Measurements from ENCODE around the genes LGALS9C, TBC1D28, EPN2 and SLC47A2.

GRCh38 chr17:18476593-18477189 is at the start of gene LGALS9C:
LGALS9C (plus strand) TSS chr17:18476789.
- RRBS = no CpG with 5 or more reads among the region's 7 CpGs

DNA sequence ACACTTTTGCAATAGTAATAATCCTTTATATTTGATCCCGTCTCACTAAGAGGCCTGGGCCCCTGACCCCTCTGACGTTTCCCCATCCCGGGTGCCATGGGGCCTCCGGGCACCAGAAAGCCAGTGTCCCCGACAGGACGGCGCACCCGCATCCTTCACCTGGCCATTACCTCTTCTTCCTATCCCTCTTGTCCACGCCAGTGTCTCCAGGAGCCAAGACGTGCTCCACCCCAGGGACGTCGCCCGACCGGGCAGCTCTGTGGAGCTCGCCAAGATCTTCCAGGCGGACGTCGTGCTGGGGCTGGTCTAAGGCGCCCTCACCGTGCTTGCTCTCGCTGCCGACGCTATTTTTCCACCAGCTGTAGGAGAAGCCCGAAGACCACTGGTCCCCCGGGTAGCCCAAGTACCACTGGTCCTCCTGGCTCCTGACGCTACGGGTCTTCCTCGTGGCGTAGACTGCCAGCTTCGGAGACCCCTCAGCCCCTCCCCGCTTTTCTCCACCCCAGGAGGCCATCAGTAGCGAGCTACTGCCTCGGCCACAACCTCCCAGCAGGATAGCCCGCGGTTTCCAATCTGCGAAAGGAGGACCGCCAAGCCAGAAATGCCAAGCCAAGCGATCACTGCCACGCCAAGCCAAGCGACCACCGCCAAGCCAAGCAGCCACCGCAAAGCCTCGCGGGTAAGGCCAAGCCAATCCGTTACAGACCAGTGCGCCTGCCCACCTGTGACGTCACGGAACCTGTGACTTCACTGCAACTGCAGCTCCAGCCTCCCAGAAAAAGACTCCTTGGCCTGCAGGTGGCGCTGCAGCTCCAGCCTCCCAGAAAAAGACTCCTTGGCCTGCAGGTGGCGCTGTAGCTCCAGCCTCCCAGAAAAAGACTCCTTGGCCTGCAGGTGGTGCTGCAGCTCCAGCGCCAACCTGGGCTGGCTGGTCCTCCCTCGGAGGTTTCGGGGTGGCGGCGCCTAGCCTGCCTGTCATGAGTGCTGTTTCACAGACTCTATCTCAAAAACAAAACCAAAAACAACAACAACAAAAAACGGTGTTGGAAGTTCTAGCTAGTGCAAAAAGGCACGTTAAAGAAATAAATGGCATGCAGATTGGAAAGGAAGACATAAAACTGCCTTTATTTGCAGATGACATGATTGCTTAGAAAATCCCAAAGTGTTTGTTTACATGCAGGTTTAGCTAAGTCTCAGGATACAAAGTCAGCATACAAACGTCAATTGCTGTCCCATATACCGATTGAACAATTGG is 18.8 kb downstream of the TBC1D28 start:
- RRBS = no CpG with 5 or more reads among the region's 59 CpGs

GRCh38 chr17:18644329-18644707 is at the start of gene TBC1D28:
TBC1D28 (minus strand) TSS chr17:18644391.
- RRBS = no CpG with 5 or more reads among the region's 9 CpGs

- RRBS = no CpG with 5 or more reads among the region's 6 CpGs
These were observed 25.1 kb upstream of the FBXW10 start for GRCh38 chr17:18718659-18719264.

DNA sequence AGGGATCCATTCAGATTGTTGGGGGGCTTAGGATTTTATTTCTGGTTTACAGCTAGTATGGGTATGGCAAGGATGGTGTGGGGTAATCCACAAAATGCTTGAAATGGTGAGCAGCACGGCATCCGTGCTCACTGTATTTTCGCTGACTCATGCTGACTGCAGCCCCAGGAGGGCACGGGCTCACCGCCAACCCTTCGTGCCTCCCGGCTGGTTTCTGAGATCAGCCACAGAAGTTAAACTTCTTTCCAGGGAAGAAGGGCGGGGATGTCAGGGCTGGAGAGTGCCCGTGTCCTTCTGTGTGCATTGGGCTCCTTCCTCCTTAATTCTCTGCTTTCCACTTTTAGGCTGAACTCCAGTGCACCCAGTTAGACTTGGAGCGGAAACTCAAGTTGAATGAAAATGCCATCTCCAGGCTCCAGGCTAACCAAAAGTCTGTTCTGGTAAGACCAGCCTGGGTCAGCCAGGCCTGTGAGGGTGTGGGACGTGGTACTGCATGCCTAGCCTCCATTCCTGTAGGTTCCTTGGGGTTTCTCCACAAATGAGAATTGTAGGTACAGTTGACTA is 21.9 kb upstream of the FBXW10 start:
- RRBS = no CpG with 5 or more reads among the region's 11 CpGs

DNA sequence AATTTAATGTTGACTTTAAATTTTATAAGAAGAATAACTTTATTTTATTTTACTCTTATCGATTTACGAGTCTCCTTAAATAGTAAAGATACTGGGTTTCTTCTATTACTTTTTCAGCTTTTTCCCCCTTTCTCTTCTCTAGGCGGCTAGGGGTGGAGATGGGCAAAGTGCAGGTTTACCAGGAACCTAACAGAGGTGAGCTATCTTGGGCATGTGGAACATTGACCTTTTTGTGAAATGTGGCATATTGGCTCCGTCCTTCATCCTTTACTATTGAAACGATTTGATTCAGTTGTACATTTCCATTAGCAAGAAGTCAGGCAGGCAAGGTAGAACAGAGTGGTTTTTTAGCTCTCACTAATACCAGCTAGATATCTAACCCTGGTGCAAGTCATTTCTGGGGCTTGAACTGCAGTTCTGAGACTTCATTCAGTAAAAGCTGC is 9.2 kb downstream of the PRPSAP2 start:
- RRBS = no CpG with 5 or more reads among the region's 5 CpGs

DNA sequence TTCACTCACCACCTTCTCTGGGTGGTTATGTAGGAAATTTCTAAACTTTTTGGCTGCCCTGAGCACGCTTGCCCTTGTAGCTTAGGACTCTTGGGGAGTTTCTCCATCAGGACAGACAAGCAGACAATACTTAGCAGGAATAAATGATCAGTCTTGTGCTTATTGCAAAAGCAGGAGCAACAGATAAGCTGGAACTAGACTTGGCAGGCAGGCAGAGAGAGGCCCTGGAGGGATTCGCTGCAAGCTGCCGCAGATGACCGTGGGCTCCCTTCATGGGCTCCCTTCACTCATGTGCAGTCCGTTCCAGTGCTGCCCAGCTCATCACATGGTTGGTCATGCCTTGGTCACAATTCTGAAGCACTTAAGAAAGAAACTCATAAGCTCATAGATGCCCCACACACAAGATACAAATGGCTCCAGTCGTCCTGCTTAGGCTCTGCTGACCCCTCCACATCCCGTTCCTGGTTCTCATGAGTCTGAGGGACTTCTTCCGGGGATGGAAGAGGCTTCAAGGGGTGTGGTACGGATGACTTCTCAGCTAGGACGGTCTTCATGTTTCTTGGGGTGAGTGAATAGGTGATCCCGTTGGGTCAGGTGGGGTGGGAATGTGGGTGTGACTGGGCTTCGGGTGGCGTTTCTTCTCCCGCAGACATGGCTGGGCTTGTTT is 2.3 kb upstream of the SLC5A10 start:
- RRBS = no CpG with 5 or more reads among the region's 14 CpGs

DNA sequence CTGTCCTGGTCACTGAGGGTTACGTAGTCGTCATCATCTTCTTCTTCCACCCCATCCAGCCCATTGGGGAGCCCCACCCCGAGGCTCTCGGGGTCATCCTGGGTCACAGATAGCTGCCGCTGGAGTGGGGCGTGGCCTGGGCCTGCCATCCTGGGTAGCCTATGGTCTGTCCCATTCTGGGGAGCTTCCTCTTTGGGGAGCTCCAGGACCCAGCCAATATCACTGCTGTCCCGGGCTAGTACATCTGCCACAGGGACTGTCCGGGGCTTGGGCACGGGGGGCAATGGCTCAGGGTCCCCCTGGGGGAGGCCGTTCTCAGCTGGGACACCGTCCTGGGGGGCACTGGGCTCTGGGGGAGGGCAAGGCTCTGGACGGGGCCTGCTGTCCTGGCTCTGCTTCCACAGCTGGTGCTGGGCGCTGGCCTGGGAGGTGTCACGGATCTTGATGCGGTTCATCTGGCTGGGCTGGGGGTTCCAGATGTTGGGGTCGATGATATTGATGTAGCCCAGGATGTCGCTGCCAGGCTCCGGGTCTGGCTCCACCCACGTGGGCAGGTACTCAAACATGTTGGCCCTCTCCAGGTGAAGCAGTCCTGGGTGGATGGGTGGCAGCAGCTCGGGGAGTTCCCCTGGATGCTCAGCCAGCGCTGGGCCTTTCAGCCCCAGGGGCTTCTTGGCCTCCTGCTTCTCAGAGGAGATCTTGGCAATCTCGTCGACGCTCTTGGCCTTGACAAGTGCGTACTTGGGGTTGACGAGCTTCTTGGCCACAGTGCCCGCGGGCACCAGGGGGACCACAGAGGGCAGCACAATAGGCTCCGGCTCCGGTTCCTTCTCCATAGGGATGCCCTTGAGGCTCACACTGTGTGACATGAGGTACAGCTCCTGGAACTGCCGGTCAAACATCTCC is 26.2 kb downstream of the SLC5A10 start:
- RRBS = 88% methylated on average over 2 of the region's 31 CpGs

DNA sequence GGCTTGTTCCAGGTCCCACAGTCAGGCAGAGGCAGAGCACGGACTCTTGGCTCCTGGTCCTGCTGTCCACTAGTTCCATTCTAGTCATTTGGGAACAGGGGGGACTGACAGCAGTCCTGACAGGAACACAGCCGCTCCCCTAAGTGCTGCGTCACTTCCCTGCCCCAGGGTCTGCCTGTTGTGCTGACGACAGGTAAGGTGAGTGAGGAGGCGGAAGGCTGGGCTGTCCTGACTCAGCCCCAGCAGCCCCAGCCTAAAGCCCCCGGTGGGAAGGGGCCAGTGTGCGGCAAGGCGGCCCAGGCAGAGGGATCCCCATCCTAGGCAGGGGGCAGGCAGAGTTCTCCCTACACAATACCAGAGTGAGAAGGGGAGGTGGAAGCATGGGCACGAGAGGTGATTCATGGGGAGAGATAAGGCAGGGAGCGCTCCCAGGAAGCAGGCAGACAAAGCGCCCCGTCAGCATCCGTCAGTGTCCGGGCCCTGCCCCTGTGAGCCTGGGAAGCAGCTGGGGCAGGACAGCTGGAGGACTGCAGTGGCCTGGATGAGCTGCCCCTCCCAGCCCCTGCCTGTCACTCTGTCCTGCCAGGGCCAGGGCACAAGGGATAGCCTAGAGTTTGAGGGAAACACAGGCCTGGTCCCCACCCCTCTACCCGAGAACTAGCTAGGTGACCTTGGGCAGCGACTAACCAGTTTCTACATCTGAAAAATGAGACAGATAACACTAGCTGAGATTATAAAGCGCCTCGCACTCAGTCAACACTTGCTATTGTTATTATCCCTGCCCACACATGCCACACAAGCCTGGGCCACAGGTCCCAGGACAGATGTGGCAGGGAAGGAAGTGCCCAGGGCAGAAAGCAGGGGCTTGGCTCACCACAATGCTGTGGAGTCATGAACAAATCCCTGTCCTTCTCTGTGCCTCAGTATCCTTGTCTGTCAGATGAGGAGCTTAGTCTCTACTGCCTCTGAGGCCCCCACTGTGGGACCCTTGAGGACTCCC is 3.9 kb downstream of the FAM83G start:
- RRBS = no CpG with 5 or more reads among the region's 18 CpGs

GRCh38 chr17:19001763-19002690 is 2.5 kb downstream of the FAM83G start:
- RRBS = no CpG with 5 or more reads among the region's 12 CpGs

DNA sequence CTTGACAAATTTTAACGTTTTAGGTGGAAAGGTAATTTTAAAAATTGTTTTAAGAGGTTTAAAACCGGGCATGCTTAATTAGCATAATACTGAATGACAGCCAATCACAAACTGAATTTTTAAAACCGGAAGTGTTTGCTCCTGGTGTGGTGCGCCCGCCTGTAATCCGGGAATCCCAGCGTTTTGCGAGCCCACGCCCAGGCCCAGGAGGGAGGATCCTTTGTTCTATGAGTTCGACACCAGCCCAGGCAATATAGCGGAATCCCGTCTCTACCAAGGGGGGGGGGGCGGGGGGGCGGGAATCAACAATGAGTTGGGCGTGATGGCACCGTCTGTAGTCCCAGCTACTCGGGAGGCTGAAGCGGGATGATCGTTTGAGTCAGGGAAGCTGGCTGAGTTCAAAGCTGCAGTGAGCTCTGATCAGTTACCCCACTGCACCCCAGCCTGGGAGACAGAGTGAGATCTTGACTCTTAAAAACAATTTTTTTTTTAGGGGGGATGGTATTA is 17.6 kb upstream of the GRAP start:
- RRBS = no CpG with 5 or more reads among the region's 19 CpGs

GRCh38 chr17:19236979-19238039 is at the start of gene EPN2:
EPN2 (plus strand) TSS chr17:19237366.
- RRBS = 4% methylated on average over 9 of the region's 99 CpGs

DNA sequence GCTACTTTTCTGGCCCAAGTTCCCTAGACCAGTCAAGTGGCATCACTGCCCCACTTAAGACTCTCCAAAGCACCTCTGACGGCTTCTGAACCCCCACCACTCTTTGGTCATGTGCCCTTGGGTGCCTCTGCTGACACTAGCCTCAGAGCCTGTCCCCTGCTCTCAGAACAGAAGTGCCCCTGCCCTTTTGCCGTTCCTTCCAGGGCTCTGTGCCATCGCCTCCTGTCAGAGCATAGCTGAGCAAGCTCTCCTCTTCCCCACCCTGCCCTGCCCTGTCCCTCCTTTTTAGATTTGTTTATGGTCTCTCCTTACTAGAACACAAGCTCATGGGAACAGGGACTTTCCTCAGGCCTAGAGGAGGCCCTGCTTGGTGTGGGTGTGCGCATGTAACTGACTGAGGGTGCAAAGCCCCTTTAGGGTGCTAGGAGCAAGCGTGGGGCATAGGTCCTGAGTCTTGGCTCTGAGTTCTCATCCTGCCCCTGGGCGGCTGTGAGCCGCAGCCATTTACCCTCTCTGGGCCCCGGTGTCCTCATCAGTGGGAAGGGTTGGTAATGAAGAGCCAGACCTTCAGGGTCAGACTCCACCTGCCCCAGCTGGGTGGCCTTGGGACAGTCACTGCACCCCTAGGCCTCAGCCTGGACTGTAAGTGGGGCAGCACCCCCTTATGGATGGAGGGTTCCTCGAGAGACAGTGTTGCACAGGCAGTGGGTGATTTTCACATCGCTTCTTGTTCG is 60.8 kb downstream of the B9D1 start:
- RRBS = no CpG with 5 or more reads among the region's 11 CpGs

GRCh38 chr17:19377415-19378358 is 611 bp upstream of the MAPK7 start:
- RRBS = 3% methylated on average over 9 of the region's 67 CpGs

GRCh38 chr17:19386128-19387058 is 597 bp downstream of the MFAP4 start:
- RRBS = no CpG with 5 or more reads among the region's 23 CpGs

- RRBS = no CpG with 5 or more reads among the region's 2 CpGs
These were observed 2.0 kb upstream of the MFAP4 start for GRCh38 chr17:19389031-19389359.

DNA sequence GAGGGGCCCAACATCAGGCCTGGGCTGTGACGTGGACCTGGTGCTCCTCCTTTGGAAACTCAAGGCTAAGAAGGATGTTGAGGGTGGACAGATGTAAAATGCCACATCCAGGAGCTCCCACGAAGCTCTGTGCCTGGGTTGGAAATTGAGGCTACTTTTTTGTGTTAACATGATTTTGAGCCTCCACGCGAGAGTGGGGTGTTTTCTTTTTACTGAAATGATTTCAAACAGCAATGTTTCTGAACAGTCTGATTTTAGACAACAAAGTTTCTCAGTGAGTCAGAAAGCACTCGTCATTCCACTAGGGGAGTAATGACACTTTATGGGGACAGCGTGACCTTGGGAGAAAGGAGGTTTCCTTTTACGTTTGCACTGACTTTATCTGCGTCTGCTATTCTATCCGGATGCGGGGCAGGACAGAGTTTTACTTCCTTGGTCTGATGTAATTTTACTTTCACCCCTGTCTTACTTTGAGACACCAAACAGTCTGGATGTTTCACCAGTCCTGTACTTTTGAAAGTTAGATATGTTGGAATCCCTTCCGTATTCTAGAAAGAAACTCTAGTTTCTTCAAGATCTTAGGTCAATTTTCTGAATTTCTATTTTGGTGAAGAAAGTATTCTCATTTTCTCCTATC is 20.7 kb downstream of the SLC47A1 start:
- RRBS = no CpG with 5 or more reads among the region's 11 CpGs

DNA sequence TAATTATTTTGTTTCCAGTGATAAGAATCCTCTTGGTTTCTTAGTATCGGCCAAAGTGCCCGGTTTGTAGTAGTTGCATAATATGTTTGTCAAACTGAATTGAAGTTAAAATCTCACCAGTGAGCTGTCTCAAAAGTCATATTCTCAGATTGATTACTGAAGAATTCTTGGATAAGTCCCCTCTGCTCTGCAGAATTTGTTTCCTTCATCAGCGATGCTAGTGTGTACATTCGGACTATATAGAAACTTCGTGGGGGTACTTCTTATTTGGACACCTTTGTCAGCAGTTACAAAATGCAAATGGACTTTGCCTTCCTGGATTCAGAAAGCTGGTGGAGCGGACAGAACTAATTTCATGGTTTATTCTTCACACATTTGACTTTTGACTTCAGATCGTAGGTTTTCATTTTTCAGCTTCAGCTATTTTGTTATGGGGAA is 28.2 kb downstream of the SLC47A1 start:
- RRBS = no CpG with 5 or more reads among the region's 7 CpGs

DNA sequence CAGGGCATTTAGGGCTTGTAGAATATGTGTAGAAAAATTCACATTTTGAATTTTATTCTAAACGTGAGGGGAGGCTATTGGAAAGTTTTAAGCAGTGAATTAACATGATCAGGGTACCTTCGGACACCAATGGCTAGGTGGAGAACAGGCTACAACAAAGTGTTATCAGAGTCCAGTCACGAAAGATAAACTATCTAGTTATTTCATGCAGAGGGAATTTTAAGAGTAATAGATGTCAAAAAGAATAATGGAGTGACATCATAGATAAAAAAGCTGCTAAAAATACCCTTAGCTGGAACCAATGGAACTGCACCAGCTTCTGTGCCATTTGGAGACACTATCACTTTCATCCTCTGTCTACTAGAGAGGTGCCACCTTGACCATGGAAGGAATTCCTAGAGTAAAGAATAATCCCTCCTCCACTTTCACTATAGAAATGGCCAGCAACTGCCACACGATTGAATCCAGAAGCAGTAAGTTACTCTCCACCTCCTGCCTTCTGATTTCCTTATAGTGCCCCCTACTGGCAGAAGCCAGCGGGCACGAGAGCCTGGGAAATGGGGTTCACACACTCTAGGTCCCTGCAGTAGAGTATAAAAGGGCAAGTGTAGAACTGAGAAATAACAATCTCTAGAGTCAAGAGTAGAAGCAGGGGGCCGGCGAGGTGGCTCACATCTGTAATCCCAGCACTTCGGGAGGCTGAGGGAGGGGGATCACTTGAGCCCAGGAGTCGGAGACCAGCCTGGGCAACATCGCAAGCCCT is 2.8 kb upstream of the ALDH3A2 start:
- RRBS = no CpG with 5 or more reads among the region's 11 CpGs

DNA sequence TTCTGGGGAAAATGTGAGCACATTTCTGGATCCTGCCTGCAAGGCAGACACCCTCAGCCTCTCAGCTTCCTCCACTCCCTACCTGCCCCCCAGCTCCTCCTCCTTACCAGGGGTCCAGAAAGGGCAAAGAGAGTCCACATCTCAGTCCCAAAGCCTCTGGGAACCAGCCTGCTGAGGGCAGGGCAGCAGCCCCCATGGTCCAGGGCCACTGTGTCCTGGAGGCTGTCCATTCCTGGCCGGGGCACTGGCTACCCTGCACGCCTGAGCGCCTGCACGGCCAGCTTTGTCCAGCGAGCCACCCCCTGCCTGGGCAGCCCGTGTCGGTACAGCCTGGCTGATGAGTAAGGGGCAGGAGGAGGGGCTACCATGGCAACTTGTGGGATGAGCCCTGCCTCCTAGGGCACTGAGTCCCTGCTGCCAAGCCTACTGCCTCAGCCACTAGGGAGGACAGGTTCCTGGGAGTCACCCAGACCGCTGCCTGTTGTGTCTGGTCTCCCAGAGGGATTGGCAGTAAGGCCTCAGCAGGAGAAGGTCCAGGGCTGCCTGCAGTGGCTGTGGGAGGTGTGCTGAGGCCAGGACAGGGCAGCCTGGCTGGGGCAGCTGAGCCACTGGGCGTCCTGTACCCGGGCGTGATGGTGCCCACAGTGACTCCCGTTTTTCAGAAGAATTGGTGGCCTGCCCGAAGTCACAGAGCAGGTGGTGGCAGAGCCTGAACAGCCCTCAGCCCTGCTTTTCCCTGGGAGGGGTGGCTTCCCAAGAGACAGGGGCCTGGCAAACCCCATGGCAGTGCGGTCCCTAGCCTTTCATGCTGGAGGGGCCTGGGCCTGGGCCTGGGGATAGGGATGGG is at the start of gene SLC47A2:
Gene SLC47A2, minus strand, starts transcription at position 259 of the 847 bp plus-strand sequence.
- RRBS = no CpG with 5 or more reads among the region's 14 CpGs